AG10803 (cell line): ENCODE results near the gene SLC25A19.

GRCh38 chr17:74749319-74750214 is 1.1 kb downstream of the NHERF1 start:
- RRBS = 21% methylated on average over 6 of the region's 48 CpGs

GRCh38 chr17:74769578-74770146 is 6.5 kb downstream of the NAT9 start:
- RRBS = no CpG with 5 or more reads among the region's 8 CpGs

GRCh38 chr17:74839047-74839600 is 20.6 kb downstream of the GRIN2C start:
- RRBS = no CpG with 5 or more reads among the region's 7 CpGs

DNA sequence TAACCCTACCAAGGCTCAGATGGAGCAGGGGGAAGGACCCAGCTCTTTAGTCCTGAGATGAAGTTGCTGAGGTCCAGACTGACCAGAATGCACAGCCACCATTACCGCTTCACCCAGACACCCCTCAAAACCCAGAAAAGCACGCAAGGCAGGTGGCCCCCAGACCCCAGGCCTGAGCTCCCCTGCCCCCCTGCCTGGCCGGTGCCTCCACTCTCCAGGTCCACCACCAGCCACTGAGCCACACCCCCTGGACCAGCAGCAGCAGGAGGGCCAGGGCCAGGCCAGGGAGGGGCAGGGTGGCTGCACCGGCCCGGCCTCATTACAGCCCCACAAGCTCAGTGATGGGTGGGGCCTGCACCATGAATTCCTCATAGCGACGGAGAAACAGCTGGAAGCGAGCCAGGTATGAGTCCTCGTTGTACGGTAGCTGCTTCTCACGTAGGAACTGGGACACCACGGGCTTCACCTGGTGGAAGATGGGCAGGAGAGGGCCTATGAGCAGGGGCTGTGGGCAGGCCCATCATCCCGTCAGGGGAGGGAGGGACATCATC is 5.3 kb upstream of the FDXR start:
- RRBS = 27% methylated on average over 2 of the region's 13 CpGs

DNA sequence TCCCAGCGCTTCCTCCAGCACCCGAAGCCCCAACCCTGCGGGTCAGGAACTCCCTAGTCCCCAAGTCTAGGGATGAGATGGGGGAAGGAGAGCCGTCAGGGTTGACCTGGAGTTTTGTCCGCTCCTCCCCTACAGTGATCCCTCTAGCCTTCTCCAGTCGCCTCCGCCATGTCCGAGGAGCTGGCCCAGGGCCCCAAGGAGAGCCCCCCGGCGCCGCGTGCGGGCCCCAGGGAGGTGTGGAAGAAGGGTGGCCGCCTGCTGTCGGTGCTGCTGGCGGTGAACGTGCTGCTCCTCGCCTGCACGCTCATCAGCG is 348 bp downstream of the OTOP2 start:
- RRBS = no CpG with 5 or more reads among the region's 20 CpGs

DNA sequence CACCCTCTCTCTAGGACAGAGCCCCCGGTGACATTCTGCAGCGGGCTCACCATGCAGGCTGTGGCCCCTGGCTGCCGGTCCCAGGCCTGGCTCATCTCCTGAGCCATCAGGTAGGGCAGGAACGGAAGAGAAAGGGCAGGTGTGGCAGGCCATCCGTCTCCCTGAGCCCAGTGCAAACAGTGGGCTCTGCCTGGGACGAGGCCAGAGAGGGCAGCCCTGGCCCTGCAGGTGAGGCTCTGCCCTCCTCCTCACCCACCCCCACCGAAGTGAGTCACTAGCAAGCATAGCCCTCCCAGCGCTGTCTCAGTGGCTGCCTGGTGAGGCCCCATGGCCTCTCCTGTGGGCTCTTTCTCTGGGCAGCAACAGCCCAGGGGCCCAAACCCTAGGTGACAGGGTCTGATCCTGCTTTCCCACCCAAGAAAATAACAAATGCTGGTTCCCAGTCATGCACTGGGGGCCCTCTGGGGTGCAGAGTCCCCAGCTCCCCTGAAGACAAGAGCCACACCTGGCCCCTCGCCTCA is 14.6 kb downstream of the OTOP3 start:
- RRBS = 49% methylated on average over 3 of the region's 9 CpGs

DNA sequence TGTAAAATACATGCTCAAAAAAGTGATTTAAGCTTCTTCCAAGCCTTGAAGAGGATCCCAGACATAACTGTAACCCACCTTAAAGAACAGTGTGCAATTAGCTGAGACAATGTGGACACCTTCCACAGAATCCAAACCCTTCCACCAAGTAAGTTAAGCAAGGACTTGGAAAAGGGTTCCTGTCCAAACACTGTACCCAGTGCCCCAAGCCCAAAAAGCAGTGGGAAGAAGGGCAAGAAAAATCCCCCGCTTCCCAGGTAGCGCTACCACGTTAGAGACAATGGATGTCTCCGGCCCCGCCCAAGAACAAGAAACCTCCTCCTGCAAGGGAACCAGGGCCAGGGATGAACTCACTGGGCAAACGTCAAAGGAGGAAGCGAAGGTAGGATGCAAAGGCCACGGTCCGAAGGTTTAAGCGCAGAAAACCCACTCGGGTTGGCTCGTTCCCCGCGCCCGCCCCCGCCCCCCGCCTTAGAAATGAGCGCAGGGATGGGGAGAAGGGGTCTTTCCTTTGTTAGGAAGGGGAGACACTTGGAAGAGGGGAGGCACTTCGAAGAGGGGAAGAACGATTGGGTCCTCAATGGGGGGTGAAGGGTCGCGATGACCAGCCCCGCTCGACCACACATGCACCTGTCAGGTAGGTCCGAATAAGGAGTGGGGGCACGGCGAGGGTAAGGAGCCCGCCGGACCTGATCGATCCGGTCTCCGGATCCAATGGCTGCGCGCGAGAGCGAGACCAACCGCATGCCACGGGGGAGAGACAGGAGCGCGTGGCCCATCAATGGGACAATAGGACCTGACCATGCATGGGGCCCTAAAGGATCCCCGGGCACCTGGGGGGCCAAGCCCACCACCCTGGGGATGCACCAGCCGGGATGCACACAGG is 929 bp downstream of the JPT1 start:
- RRBS = 4% methylated on average over 2 of the region's 42 CpGs

- RRBS = 13% methylated on average over 2 of the region's 19 CpGs
These were observed 3.1 kb downstream of the MIF4GD start for GRCh38 chr17:75267710-75268569.

DNA sequence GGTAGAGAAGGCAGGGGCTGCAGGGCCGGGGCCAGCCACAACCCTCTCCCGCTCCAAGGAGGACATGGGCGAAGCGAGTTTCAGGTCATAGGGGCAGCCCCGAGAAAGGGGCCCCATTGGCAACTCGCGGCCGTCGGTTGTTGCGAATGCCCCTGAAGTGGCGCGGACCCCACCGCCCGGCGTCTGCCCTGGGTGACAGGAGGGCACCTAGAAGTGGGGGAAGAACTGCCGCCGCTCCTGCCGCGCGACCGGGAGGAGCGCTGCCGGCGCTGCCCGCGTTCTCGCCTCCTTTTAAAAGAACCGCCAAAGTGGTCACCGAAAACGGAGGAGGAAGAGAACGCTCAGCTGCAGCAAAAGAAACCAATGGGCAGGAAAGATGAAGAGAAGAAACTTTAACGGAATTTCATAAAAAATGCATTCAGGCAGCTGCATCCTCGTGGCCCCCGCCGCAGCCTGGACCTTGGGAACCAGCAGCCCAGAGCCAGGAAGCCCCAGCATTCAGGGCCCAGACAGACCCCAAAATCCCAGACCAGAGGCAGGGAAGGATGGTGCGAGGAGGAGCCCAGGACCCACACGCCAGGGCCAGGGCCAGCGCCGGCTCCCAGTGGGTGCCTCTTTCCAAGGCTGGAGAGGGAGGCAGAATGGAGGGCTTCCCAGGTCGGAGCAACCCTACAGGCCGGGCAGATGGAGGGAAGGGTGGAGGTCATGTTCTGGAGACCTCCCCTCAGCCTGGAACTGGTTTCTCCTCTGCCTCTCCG is 780 bp upstream of the MIF4GD start:
- RRBS = 11% methylated on average over 11 of the region's 42 CpGs

- RRBS = no CpG with 5 or more reads among the region's 12 CpGs
These were observed 6.4 kb upstream of the MIF4GD start for GRCh38 chr17:75277200-75278096.

GRCh38 chr17:75289054-75289495 is at the start of gene SLC25A19:
Gene SLC25A19 (minus strand): TSS chr17:75289433.
- RRBS = 1% methylated on average over 12 of the region's 38 CpGs

DNA sequence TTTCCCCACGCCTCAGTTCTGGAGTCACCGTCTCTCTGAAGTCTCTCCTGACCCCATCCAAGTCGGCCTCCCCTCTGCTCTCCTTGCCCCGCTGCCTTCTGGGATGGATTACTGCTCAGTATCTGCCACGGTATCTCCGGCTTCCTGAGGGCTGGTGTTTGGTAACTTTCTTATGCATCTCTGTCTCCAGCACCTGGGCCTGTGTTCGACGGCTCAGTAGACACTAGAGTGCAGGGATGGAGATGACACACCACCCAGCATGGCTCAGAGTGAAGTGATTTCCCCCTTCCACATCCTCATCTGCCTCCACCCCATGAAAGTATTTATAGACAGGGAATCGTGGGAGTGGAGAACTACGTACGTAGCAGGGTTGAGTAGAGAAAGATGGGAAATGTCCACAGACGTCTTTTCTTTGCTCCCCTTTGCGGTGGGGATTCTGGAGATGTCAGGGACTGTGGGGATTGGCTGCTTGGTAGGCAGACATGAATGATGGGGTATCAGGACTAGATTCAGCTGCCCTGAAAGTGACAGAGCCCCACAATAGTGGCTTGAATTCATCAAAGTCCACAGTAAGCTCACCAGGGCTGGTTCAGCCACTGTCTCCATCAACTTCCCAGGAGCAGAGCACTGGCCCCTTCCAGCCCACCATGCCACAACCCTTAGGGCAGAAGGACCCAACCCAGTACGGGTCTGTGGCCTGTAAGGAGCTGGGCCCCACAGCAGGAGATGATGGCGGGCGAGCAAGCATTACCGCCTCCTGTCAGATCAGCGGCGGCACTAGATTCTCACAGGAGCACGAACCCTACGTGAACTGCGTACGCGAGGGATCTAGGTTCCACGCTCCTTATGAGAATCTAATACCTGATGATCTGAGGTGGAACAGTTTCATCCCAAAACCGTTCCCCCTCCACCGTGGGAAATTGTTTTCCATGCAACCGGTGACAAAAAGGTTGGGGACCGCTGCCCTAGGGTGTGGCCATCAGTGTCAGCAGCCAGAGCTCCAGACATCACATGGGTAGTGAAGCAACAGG is 12.0 kb upstream of the SLC25A19 start:
- RRBS = no CpG with 5 or more reads among the region's 29 CpGs

DNA sequence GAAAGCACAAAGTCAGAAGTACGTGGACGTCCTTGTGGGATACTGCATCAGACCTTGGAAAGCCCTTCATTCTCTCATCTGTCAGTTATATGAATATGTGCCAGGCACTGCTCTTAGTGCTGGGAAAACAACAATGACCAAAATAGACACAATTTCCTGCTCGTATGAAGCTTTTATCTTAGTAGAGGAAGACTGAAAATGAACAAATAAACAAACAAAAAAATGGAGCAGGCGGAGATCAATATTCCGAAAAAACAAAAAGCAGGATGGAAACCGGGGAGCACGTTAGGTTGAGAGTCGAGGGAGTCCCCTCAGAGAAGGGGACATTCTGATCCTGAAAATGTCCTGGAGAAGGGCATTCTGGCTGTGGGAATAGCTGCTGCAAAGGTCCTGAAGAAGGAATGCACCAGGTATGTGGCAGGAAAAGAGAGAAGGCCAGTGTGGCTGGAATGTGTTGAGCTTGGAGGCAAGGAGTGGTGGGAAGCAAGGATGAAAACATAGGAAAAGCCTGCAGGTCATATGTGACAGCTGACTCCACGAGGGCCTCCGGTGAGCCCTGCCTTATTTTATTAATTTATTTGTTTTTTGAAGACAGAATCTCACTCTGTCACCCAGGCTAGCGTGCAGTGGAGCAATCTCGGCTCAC is 15.5 kb upstream of the TMEM94 start:
- RRBS = no CpG with 5 or more reads among the region's 12 CpGs

DNA sequence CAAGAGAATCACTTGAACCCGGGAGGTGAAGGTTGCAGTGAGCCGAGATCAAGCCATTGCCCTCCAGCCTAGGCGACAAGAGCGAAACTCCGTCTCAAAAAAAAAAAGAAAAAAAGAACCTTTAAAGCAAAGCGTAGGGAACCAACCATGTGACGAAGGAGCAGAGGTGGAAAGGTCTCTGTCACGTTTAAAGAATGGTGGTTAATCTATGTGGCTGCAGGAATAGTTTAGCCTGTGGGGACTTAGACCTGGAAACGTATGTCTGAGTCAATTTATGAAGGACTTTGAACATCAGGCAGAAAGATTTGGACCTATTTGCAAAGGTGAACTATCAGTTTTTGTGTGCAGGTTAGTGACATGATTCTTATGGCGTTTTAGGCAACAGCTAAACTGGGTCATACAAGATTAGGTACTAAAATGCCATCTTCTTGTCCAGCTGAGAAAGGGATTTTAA is 1.0 kb upstream of the TMEM94 start:
- RRBS = no CpG with 5 or more reads among the region's 10 CpGs

- RRBS = no CpG with 5 or more reads among the region's 9 CpGs
These were observed 11.9 kb downstream of the TMEM94 start for GRCh38 chr17:75468211-75468801.

GRCh38 chr17:75476236-75477036 is 20.0 kb downstream of the TMEM94 start:
- RRBS = no CpG with 5 or more reads among the region's 12 CpGs

DNA sequence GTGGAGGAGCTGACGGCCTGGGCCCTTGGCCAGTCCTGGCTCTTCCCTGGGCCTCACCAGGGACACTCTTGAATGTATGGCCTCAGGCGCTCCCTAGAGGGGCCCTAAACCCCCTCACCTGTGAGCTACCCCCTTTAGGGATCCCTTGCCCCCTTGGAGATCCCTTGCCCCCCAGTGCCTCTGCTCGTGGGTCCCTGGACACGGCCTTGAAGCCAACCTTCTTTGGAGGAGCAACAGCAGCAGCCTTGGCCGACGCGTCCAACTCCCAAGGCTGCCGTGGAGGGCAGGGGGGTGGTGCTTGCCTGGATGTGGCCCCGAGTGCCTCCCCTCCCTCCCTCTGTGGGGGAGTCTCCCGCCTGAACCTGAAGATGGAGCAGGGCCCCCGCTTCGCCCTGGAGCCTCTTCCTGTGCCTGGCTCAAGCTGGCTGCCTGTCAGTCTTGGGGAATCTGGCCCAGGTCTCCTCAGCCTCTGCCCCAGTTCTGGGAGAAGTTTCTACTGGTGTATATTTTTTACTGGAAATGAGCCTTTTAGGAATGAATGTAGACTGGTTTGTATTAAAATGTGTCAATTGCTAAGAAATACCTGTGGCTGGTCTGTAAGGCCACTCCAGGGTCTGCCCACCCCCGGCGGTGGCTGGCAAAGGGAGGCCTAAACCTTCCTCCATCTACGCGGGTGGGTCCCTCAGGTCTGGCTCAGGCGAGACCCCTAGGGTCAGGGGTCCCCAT is 15.7 kb downstream of the CASKIN2 start:
- RRBS = no CpG with 5 or more reads among the region's 17 CpGs

DNA sequence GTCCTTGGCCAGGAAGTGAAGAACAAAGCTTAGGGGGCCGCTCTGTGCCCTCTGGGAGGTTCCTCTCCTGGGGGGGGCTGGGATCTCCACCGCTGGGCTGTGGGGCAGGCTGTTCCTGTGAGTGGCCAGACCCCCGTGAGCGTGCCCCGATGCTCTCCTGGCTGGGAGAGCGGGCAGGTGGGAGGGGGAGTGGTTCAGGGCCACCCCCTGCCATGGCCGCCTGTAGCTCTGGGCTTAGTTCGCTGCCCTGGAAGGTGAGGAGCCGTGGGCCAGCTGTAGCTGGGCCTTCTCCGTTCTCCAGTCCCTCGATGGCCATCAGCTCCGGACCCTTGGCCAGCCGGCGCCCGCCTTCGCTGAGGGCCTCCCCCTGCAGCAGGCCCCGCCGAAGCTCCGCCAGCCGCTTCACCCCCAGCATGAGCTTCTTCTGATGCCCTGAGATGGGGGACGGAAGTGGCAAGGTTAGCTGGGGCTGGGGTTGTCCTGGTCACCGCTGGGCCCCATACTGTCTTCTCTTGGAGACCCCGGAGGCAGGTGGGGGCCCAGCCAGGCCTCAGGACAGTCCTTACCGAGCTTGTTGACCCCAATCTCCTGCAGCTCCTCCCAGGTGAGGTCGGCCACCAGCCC is 12.4 kb downstream of the CASKIN2 start:
- RRBS = no CpG with 5 or more reads among the region's 25 CpGs

GRCh38 chr17:75524867-75525646 is 440 bp upstream of the LLGL2 start:
- RRBS = 2% methylated on average over 48 of the region's 93 CpGs

DNA sequence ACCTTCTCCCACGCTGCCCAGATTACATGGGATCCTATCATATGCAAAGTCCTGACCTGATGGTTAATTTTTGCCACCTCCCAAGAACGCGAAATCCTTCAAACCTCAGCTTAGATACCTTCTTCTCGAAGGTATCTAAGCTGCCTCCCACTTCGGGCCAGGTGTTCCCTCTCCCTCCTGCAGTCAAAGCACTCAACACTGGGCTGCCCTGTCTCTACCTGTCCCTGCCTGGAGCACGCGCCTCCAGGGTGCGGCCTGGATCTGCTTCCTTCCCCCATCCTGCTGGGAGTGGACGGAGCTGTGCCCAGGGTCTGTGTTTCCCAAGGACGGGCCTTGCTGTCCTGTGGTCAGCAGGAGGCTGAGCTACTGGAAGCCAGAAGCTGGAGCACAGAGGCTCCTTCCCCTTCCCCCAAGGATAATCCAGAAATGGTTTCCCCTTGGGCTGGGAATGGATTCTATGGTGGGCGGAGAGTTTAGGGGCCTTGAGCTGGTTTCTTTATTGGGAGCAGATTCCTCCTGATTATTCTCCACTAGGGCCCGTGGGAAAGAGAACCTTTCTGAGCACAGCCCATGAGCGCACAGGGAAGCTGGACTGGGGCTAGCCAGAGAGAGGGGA is 16.7 kb downstream of the LLGL2 start:
- RRBS = no CpG with 5 or more reads among the region's 13 CpGs